Metastatic Pancreatic Carcinoma in the Ovary (tissue), 1 donor: ENCODE results near the genes IFITM5, GATD1 and RPLP2.

GRCh38 chr11:189344-189809 lies 3.5 kb upstream of the SCGB1C1 start:
- PRO-cap: no peak

DNA sequence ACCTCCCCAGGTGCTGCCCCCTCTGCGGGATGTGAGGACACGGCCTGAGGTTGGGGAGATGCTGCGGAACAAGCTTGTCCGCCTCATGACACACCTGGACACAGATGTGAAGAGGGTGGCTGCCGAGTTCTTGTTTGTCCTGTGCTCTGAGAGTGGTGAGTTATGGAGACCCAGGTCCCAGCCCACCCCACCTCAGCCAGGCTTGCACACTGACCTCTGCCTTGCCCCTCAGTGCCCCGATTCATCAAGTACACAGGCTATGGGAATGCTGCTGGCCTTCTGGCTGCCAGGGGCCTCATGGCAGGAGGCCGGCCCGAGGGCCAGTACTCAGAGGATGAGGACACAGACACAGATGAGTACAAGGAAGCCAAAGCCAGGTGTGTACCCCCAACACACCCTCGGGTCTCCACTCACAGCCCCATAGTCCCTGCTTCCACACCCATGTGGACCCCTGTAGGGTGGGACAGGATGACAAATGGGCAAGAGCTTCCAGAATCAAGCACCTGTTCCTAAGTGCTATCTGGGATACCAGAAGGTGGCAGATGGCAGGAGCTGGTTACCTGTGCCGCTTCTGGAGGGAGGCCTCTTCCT lies 5.2 kb downstream of the RIC8A start:
- PRO-cap: no peak

DNA sequence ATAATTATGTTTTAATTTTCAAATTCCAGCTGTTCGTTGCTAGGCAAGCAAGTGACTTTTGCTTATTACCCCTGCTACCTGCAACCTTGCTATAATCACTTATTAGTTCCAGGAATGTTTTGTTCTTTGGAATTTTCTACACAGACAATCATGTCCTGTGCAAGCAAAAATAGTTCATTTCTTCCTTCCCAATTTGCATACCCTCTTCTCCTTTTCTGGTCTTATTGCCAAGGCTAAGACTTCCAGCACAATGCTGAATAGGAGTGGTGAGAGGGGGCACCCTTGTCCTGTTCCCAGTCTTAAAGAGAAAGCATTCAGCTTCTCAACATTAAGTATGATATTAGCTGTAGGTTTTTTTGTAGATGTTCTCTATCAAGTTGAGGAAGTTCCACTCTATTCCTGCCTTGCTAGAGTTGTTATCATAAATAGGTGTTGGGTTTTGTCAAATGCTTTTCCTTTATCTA lies 3.4 kb upstream of the NLRP6 start:
- PRO-cap: no peak

- PRO-cap: no peak
Measured at GRCh38 chr11:279811-281104, 2.1 kb downstream of the NLRP6 start.

DNA sequence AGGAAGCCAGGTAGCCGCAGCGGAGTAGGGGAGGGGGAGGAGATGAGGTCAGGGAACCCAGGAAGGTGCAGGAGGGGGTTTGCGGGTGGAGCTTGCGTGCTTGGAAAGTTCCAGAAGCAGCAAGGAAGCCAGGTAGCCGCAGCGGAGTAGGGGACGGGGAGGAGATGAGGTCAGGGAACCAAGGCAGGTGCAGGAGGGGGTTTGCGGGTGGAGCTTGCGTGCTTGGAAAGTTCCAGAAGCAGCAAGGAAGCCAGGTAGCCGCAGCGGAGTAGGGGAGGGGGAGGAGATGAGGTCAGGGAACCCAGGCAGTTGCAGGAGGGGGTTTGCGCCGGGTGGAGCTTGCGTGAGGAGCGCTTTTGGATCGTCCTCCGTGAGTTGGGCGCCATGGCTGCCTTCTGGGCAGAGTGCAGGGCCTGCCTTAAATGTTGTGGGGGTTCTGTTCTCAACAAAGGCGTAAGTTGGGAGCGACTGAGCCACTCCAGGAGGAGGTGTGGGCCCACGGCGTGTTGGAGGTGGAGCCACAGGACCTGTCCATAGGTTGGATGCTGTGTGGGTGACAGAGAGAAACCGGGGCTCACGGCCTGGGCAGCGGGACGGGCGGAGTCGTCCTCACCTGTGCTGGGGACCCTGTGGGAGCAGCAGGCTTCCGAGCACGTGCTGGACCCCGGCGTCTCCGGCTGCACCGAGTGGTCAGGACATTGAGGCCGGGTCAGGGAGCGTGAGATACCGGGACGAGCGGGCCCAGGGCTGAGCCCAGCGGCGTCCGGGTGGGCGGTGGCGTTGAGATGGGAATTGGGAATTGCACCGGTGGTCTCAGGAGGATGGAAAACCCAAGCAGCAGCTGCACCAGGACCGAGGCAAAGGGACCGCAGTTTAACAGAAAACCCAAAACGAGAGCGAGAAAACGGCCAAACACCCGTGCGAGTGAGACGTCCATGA lies 1.1 kb upstream of the PGGHG start:
- PRO-cap: unidirectional peak, plus-strand start at position 159 of the sequence; unidirectional peak, plus-strand start at position 308 of the sequence; unidirectional peak, plus-strand start at position 392 of the sequence; bidirectional peak, plus-strand start at position 556 of the sequence, minus-strand start at position 427 of the sequence

GRCh38 chr11:291402-292170 lies 2.7 kb downstream of the PGGHG start:
- PRO-cap: bidirectional peak, plus-strand start at chr11:291879, minus-strand start at chr11:291624

DNA sequence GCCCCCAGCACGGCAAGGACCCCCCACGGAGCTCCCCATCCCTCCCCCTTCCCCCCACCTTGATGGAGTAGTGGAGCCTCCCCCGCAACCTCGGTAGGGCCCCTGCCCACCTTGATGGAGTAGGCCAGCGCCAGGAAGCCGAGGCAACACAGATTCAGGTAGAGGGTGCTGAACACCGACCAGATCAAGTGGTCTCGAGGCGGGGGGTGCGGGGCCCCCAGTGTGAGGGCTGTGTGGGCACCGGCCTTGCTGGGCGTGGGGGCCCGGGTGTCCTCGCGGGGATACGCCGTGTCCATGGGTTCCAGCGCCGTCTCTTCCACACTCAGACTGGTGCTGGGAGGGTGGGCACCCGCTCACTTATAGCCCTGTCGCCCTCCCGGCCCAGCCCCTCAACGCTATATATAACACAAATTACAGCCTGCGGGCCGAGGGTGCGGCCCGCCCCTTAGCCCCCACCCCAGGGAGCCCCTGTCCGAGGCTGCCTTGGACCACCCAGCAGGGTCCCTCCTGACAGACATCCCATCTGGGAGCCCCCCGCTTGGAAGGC lies at the start of gene IFITM5:
IFITM5 (minus strand) TSS at position 332 of the 547 bp plus-strand sequence.
- PRO-cap: unidirectional peak, plus-strand start at position 151 of the sequence; bidirectional peak, plus-strand start at position 315 of the sequence, minus-strand start at position 332 of the sequence; bidirectional peak, plus-strand start outside the sequence, minus-strand start at position 375 of the sequence

DNA sequence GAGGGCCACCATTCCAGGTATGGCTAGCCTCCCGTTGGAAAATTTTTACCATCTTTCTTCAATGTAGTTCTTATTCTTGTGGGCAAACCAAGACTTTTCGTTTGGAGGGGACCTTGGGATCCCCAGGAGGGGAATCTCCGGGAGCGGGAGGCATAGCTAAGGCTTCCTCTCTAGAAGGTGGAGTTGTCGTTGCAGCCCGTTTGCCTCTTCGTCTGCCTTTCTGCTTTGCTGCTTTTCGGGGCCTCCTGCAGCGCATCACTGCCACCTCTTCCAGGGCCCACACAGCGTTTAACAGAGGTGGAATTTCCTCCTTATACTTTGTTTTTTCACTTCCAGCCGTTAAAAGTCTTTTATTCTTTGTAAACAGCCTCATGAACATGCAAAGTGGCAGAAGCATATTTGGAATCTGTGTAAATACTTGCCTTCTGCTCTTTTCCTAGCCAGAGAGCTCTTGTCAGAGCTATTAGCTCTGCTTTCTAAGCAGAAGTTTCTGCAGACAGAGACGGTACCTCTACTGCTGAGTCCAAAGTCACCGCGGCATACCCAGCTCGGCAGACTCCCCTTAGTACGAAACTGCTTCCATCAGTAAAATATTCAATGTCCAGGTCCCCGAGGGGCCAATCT lies 3.6 kb upstream of the IFITM3 start:
- PRO-cap: bidirectional peak, plus-strand start at position 506 of the sequence, minus-strand start at position 214 of the sequence

GRCh38 chr11:392126-392731 lies 1.8 kb upstream of the PKP3 start:
- PRO-cap: no peak

GRCh38 chr11:394455-395133 lies 585 bp downstream of the PKP3 start:
- PRO-cap: no peak

DNA sequence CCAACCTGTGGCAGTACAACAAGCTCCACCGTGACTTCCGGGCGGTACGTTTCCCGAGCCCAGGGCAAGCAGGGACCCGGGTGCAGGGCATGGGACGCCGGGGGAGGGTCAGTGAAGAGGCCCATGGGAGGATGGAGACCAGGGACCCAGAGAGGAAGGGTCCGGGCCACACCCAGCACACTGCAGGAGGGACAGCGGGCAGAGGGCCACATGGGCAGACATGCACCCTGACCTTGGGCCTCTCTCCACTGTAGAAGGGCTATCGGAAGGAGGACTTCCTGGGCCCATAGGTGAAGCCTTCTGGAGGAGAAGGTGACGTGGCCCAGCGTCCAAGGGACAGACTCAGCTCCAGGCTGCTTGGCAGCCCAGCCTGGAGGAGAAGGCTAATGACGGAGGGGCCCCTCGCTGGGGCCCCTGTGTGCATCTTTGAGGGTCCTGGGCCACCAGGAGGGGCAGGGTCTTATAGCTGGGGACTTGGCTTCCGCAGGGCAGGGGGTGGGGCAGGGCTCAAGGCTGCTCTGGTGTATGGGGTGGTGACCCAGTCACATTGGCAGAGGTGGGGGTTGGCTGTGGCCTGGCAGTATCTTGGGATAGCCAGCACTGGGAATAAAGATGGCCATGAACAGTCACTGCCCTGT lies 10.4 kb downstream of the PKP3 start:
- PRO-cap: no peak

DNA sequence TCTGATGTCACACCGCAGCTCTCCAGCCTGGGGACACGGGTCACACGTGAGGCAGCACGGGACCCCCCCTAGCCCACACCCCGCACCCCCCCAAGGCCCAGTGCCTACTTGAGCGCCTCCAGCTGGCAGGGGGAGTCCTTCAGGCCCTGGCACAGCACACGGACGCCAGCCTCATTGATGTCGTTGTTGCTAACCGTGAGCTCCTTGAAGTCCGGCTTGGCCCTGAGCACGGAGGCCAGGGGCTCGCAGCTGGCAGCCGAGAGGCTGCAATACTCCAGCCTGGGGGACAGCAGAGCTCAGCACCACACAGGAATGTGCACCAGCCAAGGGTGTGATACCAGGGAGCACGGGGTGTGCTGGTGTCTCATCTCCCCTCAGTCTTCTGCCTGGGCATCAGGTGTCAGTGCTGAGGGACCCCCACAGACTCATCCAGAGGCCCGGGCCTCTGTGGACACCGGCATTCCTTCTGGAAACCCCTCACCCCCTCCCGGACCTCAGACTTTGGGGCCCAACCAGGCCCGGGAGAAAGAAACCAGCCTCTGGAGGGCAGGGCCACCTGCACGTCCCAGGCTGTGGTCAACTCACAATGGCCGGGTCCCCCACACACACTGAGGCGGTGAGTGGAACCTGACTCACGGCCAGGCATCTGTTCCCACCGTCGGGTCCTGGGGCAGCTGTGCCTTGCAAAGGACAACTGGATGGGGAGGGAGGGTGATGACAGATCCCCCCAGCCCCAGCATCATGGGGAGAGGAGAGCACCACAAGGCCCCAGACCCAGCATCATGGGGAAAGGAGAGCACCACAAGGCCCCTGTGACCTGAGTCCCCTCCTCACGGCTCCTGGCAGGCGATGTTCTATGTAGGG lies 7.9 kb downstream of the RNH1 start:
- PRO-cap: no peak

- PRO-cap: no peak
Measured at GRCh38 chr11:564229-564747, 3.5 kb downstream of the RASSF7 start.

DNA sequence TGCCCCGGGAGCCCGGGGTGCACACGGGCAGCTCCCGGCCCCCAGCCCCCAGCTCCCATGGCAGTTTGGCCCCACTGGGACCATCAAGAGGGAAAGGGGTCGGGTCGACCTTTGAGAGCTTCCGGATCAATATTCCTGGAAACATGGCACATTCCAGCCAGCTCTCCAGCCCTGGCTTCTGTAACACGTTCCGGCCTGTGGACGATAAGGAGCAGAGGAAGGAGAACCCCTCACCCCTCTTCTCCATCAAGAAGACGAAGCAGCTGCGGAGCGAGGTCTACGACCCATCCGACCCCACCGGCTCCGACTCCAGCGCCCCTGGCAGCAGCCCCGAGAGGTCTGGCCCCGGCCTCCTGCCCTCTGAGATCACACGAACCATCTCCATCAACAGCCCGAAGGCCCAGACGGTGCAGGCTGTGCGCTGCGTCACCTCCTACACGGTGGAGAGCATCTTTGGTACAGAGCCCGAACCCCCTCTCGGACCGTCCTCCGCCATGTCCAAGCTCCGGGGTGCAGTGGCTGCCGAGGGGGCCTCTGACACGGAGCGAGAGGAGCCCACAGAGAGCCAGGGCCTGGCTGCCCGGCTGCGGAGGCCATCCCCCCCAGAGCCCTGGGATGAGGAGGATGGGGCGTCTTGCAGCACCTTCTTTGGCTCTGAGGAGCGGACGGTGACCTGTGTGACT lies 7.9 kb downstream of the IRF7 start:
- PRO-cap: no peak

DNA sequence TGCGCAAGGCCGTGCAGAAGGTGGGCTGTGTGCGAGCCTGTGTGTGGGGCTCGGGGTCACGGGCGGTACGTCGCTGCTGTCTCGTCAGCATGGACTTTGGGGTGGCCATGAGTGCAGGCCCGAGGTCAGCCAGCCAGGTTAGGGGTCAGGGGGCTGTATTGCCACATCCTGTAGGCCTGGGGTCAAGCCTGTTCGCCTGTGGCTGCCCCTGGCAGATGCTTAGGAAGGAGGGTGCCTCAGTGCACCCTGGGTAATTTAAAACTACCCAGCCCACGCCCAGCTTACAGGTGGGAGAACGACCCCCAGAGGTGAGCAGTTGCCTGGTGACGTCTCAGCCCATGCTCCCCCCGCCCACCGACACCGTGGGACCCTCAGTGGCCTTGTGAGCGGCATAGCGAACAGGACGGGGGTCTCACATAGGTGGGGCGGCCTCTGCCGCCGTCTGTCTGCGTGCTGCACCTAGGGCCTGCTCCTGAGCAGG lies 4.6 kb downstream of the IRF7 start:
- PRO-cap: no peak

- PRO-cap: no peak
Measured at GRCh38 chr11:638940-639584, 2.0 kb downstream of the DRD4 start.

DNA sequence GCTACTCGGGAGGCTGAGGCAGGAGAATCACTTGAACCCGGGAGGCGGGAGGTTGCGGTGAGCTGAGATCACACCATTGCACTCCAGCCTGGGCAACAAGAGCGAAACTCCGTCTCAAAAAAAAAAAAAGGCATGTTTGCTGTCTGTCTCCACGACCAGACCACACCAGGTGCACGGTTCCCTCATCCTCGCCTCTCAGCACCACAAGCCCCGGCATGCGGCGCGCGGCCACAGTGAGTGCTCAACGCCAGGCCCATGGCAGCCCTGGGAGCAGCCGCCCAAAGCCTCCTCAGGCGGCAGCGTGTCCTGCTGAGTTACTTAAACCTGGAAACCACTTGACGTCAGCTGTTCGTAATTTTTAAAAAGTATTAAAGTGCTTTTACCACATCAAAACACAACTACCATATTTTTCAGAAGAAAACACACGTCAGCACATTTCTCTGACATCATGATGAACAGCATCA lies 2.3 kb downstream of the DEAF1 start:
- PRO-cap: no peak

GRCh38 chr11:729713-730250 lies 17.5 kb upstream of the TALDO1 start:
- PRO-cap: no peak

DNA sequence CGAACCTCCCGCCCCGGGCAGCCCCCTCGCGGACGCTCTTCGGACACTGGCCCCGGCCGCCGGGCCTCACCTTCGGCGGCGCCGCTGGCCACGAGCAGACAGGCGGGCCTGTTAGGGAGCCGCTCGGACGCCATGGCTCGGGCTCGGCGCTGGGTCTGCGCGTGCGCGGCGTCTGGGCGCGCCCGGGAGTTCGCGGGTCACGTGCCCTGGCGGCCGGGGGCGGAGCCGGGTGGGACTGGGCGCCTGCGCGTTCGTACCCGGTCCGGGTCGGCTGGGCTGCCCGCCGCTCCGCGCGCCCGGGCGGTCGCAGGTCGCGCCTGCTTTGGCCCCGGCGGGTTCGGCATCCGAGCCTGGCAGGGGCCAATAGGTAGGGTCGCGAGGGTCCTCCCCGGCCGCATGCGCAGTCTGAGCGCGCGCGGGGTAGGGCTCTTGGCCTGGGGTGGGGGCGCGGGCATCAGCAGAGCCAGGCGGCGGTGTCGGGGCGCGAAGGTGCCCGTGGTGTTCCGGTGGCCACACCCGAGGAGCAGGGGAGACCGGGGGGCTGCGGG lies at the start of gene GATD1:
GATD1 (minus strand) TSS at position 159 of the 548 bp plus-strand sequence.
- PRO-cap: bidirectional peak, plus-strand start at position 260 of the sequence, minus-strand start at position 157 of the sequence

- PRO-cap: bidirectional peak, plus-strand start at chr11:809595, minus-strand start at chr11:809523; unidirectional peak, plus-strand start at chr11:809968
Measured at GRCh38 chr11:808941-810054, at the start of gene RPLP2. Gene RPLP2, plus strand, starts transcription at chr11:809967.